Hematopoietic multipotent progenitor cell (in vitro differentiated cells): Measurements from ENCODE around the genes PSMD7, FA2H and LDHD.

DNA sequence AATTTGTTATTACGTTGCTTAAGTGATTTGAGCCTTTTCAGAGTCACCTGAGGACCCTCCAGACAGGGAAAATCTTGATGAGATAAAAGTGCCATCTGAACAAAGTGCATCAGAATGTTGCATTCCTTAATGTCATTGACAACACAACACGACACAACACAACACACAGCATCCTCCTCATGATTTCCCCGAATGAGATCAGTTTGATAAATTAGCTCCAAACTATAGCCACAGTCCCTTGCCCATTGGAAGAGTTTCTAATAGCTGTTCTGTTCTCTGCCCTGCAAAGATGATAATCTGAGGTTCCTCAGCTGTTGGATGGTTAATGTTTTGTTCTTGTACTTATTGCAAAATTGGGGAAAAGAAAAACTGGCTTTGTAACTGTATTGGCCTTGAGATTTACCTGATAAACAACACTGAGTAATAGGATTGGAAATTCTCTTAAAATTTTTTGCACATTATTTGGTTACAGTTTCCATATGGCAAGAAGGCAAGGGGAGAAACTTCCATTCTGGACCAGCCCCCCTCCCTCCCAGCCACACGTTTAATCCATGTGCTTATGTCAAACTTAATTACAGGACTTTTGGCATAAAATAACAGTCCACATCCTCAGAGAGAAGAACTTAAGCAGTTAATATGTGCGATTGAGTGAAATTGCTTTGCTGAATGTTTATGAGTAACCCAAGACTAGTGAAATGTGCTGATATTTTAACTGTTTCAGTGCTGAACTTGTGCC is 119.0 kb upstream of the ZFHX3 start:
- CAGE, long polyA plus RNA: no peak

DNA sequence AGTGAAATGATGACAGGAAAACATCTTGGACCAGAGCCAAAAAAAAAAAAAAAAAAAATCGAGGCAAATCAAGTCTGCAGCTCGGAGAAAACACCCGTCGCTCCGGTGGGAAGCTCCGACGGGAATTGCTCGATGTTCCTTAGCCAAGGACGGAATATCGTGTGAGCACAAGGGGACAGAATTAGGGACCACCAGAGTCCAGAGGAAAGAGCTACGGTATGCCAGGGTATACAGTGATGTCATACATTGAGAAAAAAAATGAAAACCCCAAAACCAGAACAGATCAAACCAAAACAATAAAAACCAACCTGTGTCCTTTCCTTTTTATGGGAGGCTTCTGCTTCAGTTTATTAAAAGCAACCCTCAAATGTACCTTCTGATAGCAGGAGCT is 185.1 kb upstream of the ZFHX3 start:
- CAGE, long polyA plus RNA: no peak

GRCh38 chr16:74296024-74296931 is at the start of gene PSMD7:
PSMD7 (plus strand) TSS chr16:74296814.
- CAGE, long polyA plus RNA: no peak

- CAGE, long polyA plus RNA: no peak
Measured at GRCh38 chr16:74451702-74453005, 30.9 kb upstream of the CLEC18B start.

GRCh38 chr16:74570841-74571609 is 35.9 kb downstream of the GLG1 start:
- CAGE, long polyA plus RNA: no peak

DNA sequence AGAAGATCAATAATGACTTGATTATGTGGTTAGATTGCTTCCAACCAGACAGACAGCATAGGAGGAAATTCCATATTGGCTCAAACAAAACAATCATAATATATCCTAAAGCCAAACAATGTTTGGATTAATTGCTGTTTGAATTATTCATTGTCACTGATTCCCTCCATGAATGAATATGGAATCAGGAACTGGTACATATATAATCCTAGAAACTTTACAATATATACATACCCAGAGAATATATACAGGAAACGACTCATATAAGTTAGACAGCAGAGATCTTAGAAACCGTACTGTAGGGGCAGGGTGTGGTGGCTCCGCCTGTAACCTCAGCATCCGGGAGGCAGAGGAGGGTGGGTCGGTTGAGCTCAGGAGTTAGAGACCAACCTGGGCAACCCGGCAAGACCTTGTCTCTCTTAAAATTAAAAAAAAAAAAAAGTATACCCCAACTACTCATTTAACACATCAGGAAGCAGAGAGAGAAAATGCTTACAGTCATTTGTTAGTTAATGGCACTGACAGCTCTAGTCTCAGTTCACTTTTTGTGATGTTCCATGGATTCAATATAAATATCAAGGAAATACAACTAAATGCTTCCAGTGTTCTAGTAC is 5.8 kb downstream of the GLG1 start:
- CAGE, long polyA plus RNA: no peak

GRCh38 chr16:74644260-74644701 is 22.4 kb downstream of the RFWD3 start:
- CAGE, long polyA plus RNA: no peak

DNA sequence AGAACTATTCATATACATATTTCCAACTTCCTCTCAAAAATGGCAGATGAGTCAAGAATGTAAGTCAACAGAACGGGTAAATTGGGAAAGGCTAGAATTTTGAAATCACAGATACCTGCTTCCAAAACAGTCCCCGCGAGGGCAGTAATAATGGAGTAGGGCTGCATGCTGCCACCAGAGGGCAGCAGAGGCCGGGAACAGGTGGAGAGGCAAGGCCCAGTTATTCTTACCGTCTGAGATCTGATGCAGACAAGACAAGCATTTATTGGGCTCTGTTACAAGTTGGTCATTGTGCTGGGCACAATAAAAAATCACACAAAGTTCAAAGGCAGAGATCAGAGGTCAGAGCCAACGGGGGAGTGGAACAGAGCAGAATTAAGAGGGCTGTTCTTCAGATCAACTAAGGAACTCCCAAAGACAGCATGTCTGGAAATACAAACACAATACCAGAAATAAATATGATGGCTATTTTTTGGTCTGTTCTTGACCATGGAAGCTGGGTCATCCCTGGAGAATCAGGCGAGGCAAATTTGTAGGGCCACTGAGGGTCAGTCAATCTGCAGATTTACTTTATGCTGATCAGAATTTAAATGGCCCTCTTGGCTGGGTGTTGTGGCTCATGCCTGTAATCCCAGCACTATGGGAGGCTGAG is 8.9 kb upstream of the MLKL start:
- CAGE, long polyA plus RNA: no peak

DNA sequence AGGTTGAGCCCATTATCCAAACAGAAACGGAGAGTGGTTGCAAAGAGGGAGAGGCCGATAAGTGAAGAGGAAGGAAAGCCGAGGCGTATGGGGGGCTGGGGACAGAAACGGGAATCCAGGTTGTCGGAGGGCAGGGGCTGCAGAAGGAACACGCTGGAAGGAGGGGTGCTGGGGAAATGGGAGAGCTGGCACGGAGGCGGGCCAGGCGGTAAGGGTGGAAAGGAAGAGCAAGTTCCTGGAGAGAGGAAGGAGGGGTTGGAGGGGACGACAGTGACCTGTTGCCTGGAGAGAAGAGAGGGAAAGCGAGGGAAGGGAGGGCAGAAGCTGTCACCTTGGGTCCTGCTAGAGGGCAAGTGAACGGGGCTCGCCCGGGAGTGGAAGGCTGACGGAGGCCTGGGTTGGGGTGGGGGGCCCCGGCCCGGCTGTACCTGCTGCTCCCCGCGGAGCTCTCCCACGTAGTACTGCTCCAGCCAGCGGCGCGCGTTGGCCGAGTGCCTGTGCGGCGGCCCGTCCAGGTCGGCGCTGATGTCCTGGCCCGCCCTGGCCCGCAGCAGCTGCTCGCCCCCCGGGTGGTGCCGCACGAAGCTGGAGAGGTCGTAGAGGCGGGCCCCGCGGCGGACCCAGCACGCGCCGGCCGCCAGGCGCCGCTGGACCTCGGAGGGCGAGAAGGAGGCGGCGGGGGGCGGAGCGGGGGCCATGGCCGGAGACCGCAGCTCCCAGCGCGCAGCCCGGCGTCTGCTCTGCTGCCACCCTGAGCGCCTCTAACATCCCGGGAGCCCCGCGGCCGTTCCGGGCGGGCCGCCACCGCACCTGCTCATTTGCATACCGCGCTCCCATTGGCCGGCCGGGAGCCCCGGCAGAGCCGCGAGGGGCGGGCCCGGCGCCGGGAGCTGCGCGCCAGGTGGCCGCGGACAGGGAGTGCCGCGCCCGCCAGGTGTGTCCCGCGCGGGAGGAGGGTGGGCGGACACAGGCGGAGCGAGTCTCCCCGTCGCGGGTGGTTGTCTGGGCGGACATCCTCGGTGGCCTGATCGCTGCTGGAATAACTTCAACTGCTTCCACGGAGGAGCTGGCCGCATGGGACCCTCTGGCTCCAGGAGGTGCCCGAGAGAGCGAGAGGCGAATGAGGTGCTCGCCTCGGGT is at the start of gene FA2H:
FA2H (minus strand) TSS at position 763 of the 1,140 bp plus-strand sequence.
- CAGE, long polyA plus RNA: start-site peak on the minus strand centred at position 776 of the sequence, 26 bp wide, 9 reads

GRCh38 chr16:74906731-74907300 is 78.1 kb downstream of the WDR59 start:
- CAGE, long polyA plus RNA: no peak

- CAGE, long polyA plus RNA: no peak
Measured at GRCh38 chr16:74915784-74916431, 69.0 kb downstream of the WDR59 start.

DNA sequence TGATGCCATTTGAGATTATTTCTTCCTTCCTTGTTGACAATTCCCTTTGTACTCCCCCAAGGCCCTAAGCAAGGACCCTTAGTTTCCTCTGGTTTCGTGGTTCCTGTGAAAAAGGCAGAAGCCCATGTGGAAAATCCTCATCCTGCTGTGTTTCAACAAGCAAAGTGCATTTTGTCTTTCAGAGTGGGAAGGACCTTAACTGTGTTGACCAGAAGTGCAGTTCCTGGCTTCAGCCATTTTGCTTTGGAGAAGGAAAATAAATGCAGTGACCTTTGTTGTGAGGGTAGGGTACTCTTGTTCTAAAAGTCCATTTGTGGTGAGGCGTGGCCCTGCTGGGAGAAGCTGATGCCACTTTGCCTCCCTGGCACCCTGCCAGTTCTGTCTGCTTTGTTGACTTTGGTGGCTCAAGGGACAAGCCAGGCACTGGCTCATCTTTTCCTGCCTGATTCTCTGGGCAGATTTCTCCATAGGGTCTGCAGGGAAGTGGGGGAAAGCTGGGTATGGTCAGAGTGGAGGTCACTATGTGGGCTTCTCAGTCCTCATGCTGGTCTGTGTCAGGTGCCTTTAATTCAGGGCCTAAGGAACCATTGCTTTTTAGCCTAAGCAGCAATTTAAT is 55.3 kb downstream of the ZNRF1 start:
- CAGE, long polyA plus RNA: no peak

GRCh38 chr16:75098360-75098842 is 18.2 kb downstream of the LDHD start:
- CAGE, long polyA plus RNA: no peak

- CAGE, long polyA plus RNA: no peak
Measured at GRCh38 chr16:75115966-75116280, 657 bp downstream of the LDHD start.

DNA sequence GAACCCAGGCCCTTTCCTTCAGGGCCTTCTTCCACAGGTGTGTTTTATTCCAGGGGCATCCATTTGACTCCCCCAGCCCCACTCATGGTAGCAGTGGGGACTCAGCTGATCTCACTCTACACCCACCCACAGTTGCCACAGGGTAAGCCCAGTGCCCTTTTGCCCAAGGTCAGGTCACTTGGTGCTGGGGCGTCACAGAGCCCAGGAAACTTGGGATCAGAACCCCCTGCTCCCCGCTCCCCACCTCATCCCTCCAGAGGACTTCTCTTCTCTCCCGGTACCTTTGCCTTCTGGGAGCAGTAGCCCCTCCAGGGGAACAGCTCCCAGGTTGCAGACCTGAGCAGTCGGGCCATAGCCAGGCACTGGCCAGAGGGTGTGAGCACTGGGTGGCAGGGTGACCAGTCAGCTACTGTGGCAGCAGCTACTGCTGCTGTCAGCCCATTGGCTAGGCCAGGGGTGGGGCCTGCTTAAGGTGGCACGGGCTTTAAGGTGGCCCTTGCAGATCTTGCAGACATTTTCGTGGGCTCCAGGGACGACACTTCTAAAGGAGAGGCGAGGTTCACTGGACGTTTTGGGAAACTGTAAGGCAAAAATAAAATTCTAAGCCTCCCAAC is at the start of gene LDHD:
LDHD (minus strand) TSS at position 413 of the 614 bp plus-strand sequence.
- CAGE, long polyA plus RNA: no peak

DNA sequence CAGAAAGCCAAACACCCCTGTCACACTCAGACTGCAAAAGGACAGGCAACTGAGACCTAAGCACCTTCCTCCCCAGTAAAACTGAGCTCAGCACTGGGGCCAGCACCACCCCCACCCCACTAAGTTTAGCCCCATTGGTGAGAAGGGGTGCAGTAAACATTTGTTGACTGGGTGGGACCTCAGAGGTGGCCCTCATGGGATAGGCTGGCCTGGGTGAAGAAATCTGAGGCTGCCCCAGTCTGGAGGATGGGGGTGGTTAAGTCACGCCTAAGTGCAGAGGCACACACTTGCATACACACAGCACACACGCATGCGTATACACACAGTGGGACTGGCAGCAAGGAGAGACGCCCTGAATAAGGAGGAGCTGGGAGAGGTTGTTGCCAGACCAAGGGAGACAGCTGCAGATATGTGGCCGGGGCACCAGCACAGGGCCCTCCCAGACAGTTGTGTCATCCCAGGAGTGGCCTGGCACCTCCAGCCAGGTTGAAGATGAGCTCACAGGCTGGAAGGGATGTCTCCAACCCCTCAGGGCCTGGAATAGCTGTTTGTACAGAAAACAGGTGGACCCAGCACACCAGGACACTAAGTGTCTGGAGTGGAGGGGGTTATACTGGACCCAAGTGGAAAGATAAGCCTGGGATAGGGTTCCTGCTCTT is 3.0 kb upstream of the BCAR1 start:
- CAGE, long polyA plus RNA: no peak

GRCh38 chr16:75267607-75268456 is 16.4 kb upstream of the BCAR1 start:
- CAGE, long polyA plus RNA: no peak

DNA sequence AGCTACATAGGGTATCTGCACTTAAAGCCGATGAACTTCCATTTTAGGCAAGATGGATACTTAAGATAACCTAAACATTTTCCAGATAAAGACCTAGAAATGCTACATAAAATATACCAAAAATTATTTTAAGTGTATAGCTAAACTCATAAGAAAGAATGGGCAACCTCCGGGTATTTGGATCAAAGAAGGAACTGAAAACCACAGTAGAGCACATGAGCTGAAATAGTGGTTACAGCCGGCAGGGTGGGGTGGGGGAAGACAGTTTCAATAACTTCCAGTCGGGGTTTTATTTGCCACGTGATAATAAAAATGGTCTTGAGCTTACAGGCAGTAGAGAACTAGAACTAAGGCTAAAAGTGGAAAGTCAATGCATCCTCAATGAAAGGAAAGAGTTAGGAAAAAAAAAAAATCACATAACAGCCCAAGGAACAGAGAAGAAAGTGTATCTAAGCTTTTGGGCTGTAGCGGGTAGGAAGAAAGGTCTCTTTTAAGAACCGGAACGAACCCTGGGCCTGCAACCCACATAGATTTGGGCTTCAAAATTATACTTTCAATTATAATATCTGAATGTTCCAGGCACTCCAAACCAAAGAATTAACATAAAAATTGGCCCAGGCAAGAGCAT is 53.0 kb downstream of the CFDP1 start:
- CAGE, long polyA plus RNA: no peak

- CAGE, long polyA plus RNA: no peak
Measured at GRCh38 chr16:75380841-75381559, 52.3 kb downstream of the CFDP1 start.

DNA sequence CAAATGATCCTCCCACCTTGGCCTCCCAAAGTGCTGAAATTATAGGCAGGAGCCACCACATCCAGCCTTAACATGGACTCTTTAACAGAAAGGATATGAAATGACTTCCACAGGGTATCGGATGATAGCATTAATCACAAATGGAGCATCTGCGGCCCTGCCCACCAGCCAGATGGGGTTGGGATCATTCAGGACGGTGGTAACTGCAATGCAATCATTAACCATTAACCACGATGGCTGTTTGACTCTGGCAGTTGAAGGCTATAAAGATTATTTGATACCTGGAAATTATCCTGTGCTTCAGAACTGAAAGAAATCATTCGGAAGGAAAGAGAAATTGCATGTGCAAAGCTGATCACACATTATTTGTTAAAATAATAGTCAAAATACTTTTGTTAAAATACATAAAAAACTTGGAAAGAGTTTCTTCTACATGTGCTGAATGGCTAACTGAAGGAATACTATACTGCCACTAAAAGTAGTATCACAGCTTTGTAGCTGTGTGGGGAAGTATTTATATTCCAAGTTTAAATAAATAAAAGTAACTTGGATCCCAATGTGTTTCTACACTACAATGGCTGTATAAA is 5.4 kb upstream of the CHST5 start:
- CAGE, long polyA plus RNA: no peak